Uterus (tissue), 7 donors: ENCODE measurements around the gene PHF10.

DNA sequence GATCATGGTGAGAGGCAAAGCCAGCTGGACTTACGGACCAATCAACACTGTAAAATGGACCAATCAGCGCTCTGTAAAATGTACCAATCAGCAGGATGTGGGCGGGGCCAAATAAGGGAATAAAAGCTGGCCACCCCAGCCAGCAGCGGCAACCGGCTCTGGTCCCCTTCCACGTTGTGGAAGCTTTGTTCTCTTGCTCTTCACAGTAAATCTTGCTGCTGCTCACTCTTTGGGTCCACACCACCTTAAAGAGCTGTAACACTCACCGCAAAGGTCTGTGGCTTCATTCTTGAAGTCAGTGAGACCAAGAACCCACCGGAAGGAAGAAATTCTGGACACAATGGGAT, 133.2 kb upstream of the AFDN start:
- PRO-cap, 4 experiments, result no peak in any of the 4 experiments
- RAMPAGE, long total RNA, 2 experiments, result no peak in any of the 2 experiments
- RRBS, result no CpG with 5 or more reads among the region's 8 CpGs

- PRO-cap, 4 experiments, result no peak in any of the 4 experiments
- RAMPAGE, long total RNA, 2 experiments, result no peak in any of the 2 experiments
- RRBS, result no CpG with 5 or more reads among the region's 7 CpGs
Observed at GRCh38 chr6:167786834-167787472, 39.8 kb upstream of the AFDN start.

DNA sequence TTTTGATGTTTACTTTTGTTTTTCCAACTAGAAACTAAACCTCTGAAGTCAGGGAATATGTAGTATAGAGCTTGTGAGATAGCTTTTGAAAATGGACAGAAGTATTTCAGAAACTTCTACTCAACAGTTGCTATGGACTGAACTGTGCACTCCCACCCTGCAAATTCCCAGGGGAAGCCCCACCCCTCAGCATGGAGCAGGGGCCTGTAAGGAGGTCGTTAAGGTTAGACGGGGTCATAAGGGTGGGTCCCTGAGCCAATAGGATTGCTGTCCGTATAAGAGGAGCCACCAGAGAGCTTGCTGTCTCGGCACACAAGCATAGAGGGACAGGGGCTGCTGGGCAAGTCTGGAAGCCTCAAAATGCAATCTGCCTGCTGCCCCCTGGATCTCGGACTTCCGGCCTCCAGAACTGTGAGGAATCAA, 37.4 kb upstream of the AFDN start:
- PRO-cap, 4 experiments, result no peak in any of the 4 experiments
- RAMPAGE, long total RNA, 2 experiments, result no peak in any of the 2 experiments
- RRBS, result no CpG with 5 or more reads among the region's 6 CpGs

DNA sequence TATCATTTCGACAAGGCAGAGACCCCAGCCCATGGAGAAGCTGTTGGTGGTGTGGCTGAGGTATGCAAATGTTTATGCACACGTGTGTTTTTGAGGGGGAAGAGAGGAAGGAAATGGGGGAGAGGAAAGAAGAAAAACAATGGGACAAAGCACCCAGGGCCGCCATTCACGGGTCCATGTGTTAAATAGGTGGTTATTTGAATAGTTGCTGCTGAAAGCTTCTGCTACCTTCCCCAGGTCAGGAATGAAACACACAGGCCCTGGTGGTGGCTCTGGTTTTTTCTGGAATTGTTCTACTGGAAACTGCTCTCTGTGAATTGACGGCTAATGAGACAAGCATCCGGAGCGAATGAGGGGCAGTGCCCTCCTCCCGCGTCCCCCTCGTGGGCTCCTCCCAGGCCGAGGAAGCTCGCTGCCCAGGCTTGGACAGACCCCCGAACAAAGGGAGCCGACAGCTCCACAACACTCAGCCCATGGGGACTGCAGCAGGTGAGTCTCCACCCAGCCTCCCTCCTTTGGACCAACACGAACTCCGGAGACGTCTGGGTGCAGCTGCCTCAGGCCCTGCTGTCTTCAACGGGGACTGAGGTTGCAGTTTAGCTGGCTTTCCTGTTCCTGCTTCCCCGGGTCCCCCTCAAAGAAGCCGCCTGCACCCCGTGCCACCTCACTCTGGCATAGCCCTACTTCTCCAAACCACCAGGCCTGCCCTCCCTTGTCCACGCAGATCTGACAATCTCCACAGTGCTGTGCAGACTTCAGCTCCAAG, 31.4 kb upstream of the AFDN start:
- PRO-cap, 4 experiments, result peak in 1 of 4 experiments; most common plus-strand start position 335 of the sequence (in 1)
- RAMPAGE, long total RNA, 2 experiments, result no peak in any of the 2 experiments
- RRBS, result 51% methylated on average over 3 of the region's 22 CpGs

- PRO-cap, 4 experiments, result no peak in any of the 4 experiments
- RAMPAGE, long total RNA, 2 experiments, result no peak in any of the 2 experiments
- RRBS, result no CpG with 5 or more reads among the region's 11 CpGs
Observed at GRCh38 chr6:167824524-167824899, 2.2 kb upstream of the AFDN start.

- PRO-cap, 4 experiments, result no peak in any of the 4 experiments
- RAMPAGE, long total RNA, 2 experiments, result no peak in any of the 2 experiments
- RRBS, result no CpG with 5 or more reads among the region's 7 CpGs
Observed at GRCh38 chr6:167934437-167934929, 63.0 kb upstream of the KIF25 start.

DNA sequence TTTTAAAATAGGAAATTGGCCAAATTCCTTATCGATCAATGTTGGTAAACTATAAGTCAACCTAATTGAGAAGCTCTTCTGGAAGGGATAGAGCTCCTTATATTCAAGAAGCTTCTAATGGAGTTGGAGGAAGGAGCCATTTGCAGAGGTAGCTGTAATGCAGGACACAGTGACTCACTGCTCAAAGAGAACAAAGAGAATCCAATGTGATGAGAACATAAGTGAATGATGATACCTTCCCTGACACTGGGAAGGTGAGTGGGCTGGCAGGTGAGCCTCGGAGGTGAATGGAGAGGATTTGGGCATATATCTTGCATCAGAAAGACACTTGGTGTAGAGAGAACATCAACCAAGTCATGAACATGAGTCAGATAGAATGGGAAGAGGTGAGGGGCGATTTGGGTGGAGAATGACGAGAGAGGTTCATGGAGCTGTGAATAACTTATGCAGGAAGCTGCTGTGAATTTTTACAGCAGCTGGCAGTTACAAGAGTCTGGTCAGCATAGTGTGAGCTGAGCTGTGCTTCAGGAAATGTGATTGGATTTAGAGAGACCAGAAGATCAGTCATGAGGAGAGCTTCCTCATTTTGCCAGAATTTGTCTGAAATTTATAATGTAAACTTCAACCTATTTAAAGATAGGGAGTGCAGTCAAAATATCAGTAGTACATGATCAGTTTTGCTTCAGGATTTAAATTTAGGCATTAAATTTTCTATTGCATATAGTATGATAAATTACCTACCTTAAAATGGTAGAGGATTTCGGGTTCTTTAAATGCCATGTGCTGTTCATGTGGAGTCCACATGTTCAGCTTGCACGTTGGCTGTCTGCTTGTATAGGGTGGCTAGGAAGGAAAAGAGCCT, 59.4 kb upstream of the KIF25 start:
- PRO-cap, 4 experiments, result no peak in any of the 4 experiments
- RAMPAGE, long total RNA, 2 experiments, result no peak in any of the 2 experiments
- RRBS, result no CpG with 5 or more reads among the region's 6 CpGs

- PRO-cap, 4 experiments, result peak in 4 of 4 experiments; most common plus-strand start chr6:168035903 (in 1); most common minus-strand start chr6:168035919 (in 4)
- RAMPAGE, long total RNA, 2 experiments, result no peak in any of the 2 experiments
- RRBS, result no CpG with 5 or more reads among the region's 19 CpGs
Observed at GRCh38 chr6:168035859-168036691, 38.6 kb downstream of the KIF25 start.

DNA sequence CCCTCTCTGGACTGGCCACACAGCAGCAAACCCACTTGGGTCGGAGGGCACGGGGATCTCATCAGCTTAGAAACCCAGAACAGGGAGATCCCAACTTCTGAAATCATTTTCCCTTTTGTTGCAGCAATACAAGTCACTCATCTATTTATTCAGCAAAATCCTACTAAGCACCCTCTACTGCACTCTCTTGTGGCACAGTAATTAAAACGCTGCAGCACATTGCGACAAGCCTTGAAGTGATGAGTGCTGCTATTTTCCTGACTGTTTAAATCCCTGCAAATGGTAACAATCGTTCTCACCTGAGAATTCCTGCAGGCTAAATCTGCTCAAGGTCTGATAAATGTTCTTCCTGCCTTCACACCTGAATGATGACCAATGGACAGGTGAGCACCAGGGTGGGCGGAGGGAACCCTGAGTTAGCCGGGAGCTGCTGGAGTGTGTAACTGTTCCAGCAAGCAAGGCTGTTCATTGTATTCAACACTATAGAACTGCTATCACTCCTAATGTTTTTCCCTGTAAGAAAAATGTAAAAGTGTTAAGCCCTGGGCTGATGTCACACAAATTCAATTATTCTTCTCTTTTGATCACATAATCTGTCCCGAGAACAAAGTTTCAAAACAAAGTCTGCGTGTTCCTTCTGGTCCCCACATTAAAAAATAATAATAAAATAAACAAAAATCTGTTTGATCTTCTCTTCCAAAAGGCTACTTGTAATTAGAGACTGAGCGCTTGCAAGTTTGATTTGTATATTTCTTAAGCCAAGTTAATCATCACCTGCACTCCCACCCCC, 4.0 kb downstream of the DACT2 start:
- PRO-cap, 4 experiments, result peak in 2 of 4 experiments; most common plus-strand start position 468 of the sequence (in 2); most common minus-strand start position 311 of the sequence (in 2)
- RAMPAGE, long total RNA, 2 experiments, result no peak in any of the 2 experiments
- RRBS, result no CpG with 5 or more reads among the region's 10 CpGs

DNA sequence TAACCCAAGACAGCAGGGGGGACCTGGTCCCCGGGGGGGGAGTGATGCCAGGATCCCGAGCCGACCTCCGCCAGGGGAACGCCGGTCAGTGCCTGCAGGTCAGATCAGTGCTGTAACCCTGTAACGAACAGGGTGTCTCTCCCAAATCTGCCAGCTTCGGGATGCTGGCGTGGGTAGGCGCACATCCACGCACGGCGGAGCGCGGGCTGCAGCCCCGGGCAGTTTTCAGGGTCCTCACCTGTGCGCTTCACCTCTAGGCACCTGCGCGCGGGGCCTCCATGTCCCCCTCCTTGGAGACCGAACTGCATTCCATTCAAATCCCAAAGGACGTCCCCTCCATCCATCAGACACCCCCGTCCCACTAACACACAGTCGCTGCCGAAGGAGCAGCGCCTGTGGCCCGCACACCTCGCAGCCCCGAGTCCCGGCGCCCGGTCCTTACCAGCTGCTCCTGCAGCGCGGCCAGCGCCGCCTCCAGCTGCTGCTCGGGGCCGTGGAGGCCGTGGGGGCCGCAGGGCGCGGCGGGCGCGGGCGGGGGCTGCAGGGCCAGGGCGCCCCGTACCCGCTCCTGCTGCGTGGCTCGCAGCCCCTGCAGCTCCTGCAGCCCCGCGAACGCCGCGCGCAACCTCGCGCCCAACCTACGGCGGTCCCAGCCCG, 503 bp downstream of the DACT2 start:
- PRO-cap, 4 experiments, result peak in 1 of 4 experiments; most common plus-strand start position 364 of the sequence (in 1)
- RAMPAGE, long total RNA, 2 experiments, result no peak in any of the 2 experiments
- RRBS, result no CpG with 5 or more reads among the region's 62 CpGs

- PRO-cap, 4 experiments, result peak in 2 of 4 experiments; most common plus-strand start chr6:168377829 (in 2); most common minus-strand start chr6:168377853 (in 1)
- RAMPAGE, long total RNA, 2 experiments, result no peak in any of the 2 experiments
- RRBS, result 14% methylated on average over 5 of the region's 33 CpGs
Observed at GRCh38 chr6:168377074-168378185, 57.9 kb upstream of the DACT2 start.

- PRO-cap, 4 experiments, result peak in 2 of 4 experiments; most common plus-strand start chr6:168384531 (in 2); most common minus-strand start chr6:168384734 (in 2)
- RAMPAGE, long total RNA, 2 experiments, result no peak in any of the 2 experiments
- RRBS, result 24% methylated on average over 7 of the region's 26 CpGs
Observed at GRCh38 chr6:168384386-168385065, 56.5 kb upstream of the SMOC2 start.

DNA sequence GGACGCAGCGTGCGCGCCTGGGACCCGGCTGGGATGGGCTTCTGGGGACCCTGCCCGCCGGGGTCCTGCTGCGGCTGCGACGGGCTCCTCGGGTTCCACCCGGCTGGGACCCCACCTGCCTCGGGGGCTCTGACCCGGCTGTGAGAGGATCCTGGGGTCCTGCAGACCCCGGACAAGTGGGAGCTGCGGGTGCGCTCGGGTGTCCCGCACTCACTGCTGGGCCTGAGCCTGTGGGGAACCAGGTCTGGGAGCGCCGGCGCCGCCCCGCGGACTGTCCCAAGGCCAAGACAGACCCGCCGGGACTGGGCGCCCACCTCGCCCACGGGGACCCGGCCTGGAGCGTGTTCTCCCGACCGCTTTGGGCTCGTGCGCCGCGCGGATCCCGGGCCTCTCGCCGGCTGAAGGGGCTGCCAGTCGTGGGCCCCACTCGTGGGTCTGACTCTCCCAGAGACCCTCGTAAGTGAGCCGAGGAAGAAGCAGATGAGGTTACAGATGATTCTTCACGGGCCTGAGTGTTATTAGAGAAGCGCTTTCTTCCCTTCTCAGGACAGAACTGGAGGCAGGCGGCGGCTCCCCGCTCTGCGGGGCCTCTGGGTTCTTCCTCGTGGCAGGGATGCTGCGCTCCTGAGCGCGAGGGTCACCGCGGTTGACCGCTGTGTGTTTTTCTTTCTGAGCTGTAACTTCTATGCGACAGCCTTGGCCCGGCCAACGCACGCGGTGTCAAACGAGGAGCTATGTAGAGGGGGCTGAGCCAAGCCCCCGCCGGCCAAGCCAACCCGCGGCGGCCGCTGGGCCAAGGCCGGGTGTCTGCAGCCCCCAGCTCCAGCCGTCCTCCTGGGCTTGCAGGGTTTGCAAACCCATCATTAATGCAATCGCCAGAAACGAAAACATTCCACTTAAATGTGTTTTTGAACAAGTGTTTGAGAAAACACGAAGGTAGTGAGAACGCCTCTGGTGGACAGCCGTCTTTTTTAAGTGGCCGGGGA, 928 bp downstream of the SMOC2 start:
- PRO-cap, 4 experiments, result peak in 4 of 4 experiments; most common plus-strand start position 275 of the sequence (in 1); most common minus-strand start position 215 of the sequence (in 4)
- RAMPAGE, long total RNA, 2 experiments, result no peak in any of the 2 experiments
- RRBS, result 3% methylated on average over 45 of the region's 79 CpGs

DNA sequence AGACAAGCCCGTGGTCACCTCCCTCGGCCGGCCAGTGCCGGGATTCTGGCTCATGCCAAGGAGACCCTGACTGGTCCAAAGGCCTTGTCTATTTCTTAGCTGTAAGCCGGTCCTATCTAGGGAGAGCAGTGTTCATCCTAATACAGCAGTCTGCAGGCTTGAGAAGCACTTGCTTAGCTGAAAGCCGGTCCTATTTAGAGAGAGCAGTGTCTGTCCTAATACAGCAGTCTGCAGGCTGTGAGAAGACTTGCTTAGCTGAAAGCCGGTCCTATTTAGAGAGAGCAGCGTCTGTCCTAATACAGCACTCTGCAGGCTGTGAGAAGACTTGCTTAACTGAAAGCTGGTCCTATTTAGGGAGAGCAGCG, 96.0 kb downstream of the SMOC2 start:
- PRO-cap, 4 experiments, result no peak in any of the 4 experiments
- RAMPAGE, long total RNA, 2 experiments, result no peak in any of the 2 experiments
- RRBS, result 46% methylated on average over 4 of the region's 9 CpGs

- PRO-cap, 4 experiments, result peak in 3 of 4 experiments; most common plus-strand start chr6:168716518 (in 3); most common minus-strand start chr6:168716325 (in 1)
- RAMPAGE, long total RNA, 2 experiments, result no peak in any of the 2 experiments
- RRBS, result no CpG with 5 or more reads among the region's 15 CpGs
Observed at GRCh38 chr6:168716064-168716680, 275.2 kb downstream of the SMOC2 start.

GRCh38 chr6:168875021-168875484, 378.6 kb downstream of the THBS2 start:
- PRO-cap, 4 experiments, result peak in 1 of 4 experiments; most common minus-strand start chr6:168875228 (in 1)
- RAMPAGE, long total RNA, 2 experiments, result no peak in any of the 2 experiments
- RRBS, result no CpG with 5 or more reads among the region's 5 CpGs

GRCh38 chr6:168884417-168884899, 369.2 kb downstream of the THBS2 start:
- PRO-cap, 4 experiments, result no peak in any of the 4 experiments
- RAMPAGE, long total RNA, 2 experiments, result no peak in any of the 2 experiments
- RRBS, result 3% methylated on average over 9 of the region's 34 CpGs

DNA sequence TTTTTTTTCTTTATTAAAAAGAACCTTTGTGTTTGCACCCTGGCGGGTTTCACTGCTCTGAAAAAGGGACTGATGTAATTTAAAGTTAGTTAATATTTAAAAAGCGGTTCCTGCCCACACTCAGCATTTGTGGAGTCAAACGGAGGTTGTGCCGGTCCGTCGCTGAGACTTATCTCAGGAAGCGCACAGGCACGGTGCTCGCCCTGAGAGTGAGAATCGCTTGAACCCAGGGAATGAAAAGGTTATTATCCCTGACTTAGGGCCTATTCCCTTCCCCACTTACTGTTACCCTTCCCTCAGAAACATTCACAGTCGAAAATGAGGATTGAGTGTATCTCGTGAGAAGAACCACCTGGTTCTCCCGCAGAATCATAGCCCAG, 366.6 kb downstream of the THBS2 start:
- PRO-cap, 4 experiments, result no peak in any of the 4 experiments
- RAMPAGE, long total RNA, 2 experiments, result no peak in any of the 2 experiments
- RRBS, result no CpG with 5 or more reads among the region's 13 CpGs

DNA sequence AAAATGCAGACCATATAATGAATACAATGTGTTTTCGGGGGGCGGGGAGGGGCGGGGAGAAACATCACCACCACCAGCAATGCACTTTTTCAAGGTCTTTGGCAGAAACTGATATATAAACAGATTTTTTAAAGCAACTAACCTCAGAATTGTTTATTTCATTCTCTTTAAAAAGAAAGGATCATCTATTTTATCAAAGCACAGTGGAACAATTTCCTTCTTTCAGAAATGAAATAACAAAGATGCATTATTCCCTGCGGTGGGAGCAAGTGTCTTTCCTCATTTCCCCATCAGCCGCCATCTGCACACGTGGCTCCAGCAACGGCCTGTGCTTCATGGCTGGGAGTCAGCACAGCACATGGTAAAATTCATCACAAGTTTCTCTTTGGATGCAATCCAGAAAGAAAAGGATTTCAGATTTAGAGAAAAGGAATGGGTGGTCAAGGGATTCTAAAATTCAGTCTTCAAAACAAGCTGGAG, 107.8 kb downstream of the THBS2 start:
- PRO-cap, 4 experiments, result peak in 2 of 4 experiments; most common minus-strand start position 303 of the sequence (in 2)
- RAMPAGE, long total RNA, 2 experiments, result no peak in any of the 2 experiments
- RRBS, result no CpG with 5 or more reads among the region's 7 CpGs

DNA sequence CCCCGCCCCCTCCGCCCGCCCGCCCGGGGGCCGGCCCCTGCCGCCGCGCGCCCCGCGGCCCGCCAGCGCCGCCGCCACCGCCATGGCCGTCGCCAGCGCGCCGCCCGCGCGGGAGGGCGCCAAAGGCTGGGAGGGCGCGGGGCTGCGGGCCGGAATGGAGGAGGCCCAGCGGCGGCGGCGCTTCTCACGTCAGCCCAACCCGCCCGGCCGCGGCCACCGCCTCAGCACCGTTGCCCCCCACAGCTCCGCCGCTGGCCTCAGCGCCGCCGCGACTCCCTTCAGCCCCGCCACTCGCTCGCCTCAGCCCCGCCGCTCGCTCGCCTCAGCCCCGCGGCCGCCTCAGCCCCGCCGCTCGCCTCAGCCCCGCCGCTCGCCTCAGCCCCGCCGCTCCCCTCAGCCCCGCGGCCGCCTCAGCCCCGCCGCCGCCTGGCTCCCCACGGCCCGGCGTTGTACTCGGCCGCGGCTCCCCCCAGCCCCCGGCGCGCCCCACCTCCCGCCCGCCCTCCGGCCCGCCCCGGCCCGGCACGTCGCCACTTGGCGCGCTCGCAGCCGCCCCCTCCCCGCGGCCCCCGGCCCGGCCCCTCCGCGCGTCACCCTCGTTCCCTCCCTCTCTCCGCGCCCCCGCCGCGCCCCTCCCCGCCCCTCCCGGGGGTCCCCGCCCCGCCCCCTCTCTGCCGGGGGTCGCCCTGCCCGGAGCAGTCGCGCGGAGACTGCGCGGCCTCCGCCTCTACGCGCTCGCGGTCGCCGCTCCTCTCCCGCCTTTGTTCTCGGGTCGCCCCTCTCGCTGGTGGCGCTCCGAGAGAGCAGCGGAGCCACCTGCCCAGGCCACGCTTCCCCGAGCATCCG, at the start of gene PHF10:
Gene PHF10 (minus strand): TSS at position 455 of the 846 bp plus-strand sequence.
- PRO-cap, 4 experiments, result peak in 4 of 4 experiments; most common plus-strand start position 65 of the sequence (in 3); most common minus-strand start position 451 of the sequence (in 4)
- RAMPAGE, long total RNA, 2 experiments, result start-site peak on the plus strand in 1 of 2 experiments, centred at position 731 of the sequence, 5 reads per replicate
- RRBS, result 3% methylated on average over 31 of the region's 134 CpGs